Subcutaneous preadipocyte (primary cell): ENCODE measurements around a stretch of chr3.

GRCh38 chr3:53748537-53749259 lies 97.5 kb downstream of the CHDH start:
- CAGE, long polyA plus RNA, result no peak

- CAGE, long polyA plus RNA, result no peak
Measured at GRCh38 chr3:53813909-53814288, 32.3 kb downstream of the CHDH start.

- CAGE, long polyA plus RNA, result no peak
Measured at GRCh38 chr3:54123283-54124176, 1.2 kb downstream of the CACNA2D3 start.

GRCh38 chr3:55609378-55609719 lies 122.2 kb upstream of the WNT5A start:
- CAGE, long polyA plus RNA, result no peak

DNA sequence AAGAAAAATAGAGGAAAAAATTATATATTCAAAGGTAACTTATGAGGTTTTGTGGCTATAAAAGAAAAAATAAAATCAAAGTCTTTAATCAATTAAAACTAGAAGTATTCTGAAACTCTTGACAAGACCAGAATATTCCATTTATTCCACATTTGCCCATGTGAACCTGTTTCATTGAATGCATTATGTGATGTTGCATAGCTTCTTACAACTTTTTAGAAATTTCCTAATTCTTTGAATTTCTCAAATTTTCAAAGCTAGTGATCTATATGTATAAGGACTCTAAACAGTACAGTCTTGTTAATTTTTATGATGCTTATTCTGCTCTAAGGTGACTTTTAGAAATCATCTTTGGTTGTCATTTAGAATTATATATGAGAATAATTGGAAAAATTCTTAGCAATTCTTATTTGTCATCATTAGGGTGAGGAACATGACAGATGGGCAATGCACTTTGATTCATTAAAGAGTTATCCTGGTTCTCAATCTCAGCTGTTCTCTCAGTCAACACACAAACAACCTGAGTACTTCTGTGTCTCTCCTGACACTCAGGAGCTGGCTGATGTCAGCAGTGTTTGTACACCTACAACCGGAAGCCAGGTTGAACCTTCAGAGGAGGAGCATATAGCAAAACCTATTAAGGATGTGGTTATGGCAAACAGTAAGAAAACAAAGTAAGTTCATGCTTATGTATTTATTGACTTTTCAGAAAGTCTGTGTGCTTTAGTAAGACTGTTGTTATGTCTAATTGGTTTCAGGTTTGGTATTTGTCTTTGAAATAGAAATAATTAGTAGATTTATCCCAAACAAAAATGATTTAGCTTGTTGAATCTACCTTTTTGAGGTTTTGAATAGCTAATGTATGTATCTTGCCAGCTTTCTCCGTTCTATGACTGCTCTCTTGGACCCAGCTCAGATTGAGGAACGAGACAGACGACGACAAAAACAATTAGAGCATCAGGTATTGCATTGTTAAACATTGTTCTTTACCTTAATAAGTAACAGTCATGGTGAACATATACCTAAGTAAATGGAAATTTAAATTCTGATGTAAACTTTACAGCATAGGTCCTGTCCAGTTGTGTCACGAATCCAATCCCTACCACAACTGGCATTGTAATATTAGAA lies 36.5 kb downstream of the CCDC66 start:
- CAGE, long polyA plus RNA, result no peak

- CAGE, long polyA plus RNA, result no peak
Measured at GRCh38 chr3:56725138-56725773, 42.2 kb upstream of the TASOR start.

DNA sequence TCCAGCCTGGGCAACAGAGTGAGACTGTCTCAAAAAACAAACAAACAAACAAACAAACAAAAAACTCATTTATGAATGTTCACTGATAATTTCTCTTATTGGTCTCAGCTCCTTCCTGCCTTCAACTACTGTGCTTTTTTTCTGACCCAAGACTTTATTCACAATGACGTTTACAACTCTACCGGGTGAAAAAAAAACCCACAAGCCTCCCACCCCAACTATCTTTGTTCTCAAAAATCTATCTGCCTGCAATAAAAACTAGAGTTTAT lies 52.1 kb upstream of the TASOR start:
- CAGE, long polyA plus RNA, result no peak

DNA sequence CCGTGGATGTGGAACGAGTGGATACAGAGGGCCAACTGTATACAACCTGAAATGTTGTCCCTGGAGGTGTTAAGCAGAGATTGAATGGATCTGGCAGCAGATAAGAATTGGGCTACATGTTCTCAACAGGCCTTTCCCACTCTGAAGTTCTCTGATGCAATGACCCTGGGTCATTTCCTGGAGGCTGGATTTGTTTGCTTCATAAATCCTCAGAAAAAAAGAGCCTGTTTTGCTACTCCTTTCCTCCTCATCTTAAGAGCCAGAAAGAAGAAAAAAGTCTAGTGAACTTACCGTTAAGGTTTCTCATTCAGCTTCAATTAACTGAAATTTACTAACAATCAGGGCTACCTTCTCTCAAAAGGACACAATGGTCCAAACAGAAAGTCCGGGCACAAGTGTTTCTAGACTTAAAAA lies 6.6 kb downstream of the ARHGEF3 start:
- CAGE, long polyA plus RNA, result no peak

DNA sequence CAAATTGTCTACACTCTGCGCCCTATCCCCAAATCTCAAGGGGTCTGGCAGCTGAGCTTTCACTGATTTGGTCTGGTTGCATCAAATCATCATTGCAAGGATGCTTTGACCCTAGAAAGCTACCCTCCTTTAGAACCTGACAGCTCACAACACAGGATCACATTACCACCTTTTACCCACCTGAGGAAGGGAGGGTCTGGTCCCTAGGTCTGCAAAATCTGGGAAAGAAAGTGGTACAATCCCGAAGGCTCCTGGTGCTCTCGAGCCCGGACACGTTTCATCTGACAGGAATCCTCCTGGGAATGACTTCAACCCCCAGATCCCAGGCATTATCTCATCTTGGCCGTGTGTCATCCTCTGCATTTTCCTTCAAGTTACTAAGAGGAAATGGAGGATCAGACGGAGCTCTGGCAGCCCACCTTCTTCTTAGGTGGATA lies 37.9 kb upstream of the ARHGEF3 start:
- CAGE, long polyA plus RNA, result no peak

GRCh38 chr3:56923484-56924397 lies 122.0 kb upstream of the ARHGEF3 start:
- CAGE, long polyA plus RNA, result no peak

DNA sequence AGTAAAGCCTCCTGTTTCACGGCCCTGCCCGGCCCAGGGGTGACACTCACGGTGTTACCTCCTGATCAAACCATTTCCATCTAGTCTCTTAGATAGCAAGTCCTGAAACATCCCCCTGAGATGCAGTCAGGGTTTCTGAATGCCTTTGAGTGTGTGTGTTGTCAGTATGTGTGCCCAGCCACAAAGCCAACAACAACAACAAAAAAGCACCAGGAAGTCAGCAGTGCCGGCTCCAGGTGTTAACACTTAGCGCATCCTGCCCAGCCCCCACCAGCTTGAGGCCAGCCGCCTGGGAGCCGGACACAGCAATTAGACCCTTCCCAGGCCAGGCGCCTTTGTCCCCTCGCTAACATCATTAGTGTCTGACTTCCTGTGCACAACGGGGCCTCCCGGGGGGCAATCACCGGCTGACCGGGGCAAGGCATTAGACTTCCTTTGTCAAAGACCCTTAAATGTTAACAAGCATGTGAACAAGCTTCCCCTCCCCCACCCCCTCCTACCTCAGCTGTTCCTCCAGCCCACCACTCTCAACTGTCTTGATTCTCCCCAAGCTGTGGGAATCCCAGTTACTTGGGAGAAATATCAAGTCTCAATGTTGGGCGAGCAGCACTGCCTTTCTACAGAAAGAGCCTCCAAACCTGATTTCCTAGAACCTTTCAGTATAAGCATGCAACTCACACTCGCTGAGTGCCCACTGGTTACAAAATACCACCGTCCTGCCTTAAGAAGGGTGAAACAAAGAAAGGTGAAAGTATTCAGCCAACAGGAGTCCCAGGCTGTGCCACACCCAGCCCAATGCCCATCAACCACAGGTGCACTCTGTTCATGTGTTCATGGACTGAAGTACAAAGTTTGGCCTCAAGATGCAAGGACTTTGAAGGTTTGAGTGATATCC lies 34.3 kb downstream of the IL17RD start:
- CAGE, long polyA plus RNA, result no peak

DNA sequence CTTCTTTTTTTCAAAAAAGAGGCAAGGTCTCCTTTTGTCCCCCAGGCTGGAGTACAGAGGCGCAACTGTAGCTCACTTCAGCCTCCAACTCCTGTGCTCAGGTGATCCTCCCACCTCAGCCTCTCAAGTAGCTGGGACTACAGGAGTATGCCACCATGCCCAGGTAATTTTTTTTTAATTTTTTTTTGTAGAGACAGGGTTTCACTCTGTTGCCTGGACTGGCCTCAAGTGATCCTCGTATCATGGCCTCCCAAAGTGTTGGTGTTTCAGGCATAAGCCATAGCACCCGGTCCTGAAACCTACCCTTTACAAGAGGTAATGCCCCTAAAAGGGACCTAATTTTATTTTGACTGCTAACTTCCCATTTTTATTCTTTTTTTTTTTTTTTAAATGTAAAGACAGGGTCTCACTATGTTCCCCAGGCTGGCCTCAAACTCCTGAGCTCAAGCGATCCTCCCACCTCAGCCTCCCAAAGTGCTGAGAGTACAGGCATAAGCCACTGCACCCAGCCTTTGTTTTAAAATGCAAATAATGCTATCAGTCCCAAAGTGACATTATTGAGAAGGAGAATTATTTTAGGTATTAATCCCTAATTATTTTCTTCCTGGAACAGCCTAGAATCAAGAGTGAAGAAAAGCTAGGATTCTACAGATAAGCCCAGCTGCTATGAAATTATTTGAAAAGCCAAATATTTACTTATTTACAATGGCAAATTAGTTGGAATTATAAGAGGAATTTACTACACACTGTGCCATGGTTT lies 16.6 kb downstream of the ARF4 start:
- CAGE, long polyA plus RNA, result no peak

GRCh38 chr3:57859084-57859433 lies 103.0 kb downstream of the SLMAP start:
- CAGE, long polyA plus RNA, result no peak

GRCh38 chr3:57861773-57862192 lies 105.7 kb downstream of the SLMAP start:
- CAGE, long polyA plus RNA, result no peak

DNA sequence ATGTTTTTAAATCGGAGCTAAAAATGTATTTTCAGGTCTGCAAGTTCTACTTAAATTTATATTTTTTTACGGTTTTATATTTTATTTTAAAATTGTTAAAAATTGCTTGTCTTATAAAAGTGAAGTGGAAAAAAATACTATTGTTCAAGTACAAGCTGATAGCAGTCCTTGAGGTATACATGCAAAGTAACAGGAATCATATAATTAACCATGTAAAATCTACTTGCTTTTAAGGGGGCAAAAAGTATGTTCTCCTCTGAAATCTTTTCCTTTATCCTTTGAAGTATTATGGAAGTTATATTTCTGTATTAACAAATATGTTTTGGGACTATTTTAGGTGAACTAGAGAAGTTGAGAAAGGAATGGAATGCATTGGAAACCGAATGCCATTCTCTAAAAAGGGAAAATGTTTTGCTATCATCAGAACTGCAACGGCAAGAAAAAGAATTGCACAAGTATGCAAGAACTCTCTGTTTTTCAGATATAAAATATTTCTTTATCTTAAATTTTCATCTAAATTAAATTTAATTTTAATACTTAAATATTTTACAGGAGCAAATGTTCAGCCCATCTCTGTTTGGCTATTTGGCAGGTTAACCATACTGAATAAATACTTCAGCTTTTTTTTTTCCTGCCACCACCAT lies 95.3 kb upstream of the FLNB start:
- CAGE, long polyA plus RNA, result no peak

- CAGE, long polyA plus RNA, result no peak
Measured at GRCh38 chr3:58111438-58112248, 99.1 kb downstream of the DNASE1L3 start.

- CAGE, long polyA plus RNA, result no peak
Measured at GRCh38 chr3:58260352-58260817, 22.8 kb downstream of the ABHD6 start.

GRCh38 chr3:58386809-58387332 lies 46.8 kb downstream of the PDHB start:
- CAGE, long polyA plus RNA, result no peak

DNA sequence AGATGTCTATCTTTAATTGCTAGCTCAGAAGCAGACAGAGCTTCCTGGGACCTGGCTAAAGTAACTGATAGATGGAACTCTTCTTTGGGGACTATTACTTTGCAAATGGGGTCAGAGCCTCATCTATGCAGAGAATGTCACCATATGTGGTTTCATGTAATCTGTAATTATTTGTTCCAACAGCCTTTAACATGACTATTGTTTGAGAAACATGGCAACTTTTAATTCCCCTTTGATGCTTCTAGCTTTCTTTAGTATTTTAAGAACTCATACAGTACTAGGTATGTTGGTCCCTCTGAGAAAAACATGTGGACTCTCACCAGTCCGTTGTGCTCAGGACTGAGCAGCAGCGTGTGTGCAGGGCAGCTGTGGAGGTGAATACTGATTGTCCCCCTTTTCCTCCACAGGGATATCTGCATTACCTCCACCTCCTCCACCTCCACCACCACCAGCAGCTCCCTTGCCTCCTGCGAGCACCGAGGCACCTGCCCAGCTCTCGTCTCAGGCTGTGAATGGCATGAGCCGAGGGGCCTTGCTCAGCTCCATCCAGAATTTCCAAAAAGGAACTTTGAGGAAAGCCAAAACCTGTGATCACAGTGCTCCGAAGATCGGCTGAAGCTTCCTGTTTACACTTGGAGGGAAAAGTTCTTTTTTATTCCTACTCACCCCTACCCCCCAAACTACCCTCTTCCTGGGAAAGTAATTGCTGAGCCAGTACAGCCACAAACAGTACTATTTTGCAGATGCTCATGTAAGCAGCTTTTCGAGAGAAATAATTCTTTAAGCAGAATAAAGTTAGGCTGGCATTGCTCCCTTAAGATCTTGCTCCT lies 9.1 kb downstream of the PDHB start:
- CAGE, long polyA plus RNA, result no peak

GRCh38 chr3:58522806-58523511 lies 14.0 kb downstream of the ACOX2 start:
- CAGE, long polyA plus RNA, result no peak